CD14-positive monocyte (primary cell): Measurements from ENCODE around the gene RCBTB1.

- CAGE, long polyA plus RNA: no peak
Measured at GRCh38 chr13:48232467-48232885, 530 bp upstream of the ITM2B start.

DNA sequence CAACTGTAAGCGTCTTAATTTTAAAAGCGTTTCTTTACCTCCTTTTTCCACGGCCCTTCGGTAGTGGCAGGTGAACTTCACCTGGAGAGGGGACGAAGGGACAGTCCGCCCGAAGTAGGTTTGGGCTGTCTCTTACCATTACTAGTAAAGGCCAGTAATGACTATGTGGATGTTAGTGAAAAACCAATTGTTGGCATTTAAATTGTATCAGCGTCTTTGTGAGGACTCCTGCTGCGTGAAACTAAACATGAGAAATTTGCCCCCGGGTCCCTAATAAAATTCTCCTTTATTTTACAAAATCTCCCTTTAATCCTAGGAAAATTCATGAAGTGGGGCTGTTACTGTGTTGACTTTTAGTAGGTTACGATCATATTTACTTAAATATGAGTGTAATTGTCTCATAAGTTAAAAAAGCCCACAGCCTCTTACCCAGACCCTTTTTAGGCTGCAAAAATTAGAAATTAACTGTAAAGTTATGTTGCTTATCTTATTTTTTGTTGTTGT lies 1.0 kb downstream of the ITM2B start:
- CAGE, long polyA plus RNA: no peak

GRCh38 chr13:48248882-48249429 lies 15.9 kb downstream of the ITM2B start:
- CAGE, long polyA plus RNA: no peak

GRCh38 chr13:48477548-48477761 lies 55.4 kb downstream of the RCBTB2 start:
- CAGE, long polyA plus RNA: no peak

DNA sequence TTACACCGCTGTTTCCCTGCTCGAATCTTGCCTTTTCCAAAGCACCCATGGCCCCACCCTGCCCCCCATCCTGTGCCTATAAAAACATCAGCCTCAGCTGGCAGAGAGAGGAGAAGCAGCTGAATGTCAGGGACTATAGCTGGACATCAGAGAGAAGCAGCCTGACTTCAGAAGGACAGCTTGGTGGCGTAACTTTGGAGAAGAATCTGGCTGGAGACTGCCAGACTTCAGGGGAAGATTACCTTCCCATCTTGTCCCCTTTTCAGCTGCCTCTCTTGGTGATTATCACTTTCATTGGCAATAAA lies 9.3 kb upstream of the RCBTB2 start:
- CAGE, long polyA plus RNA: no peak

GRCh38 chr13:48571511-48572088 lies 38.7 kb upstream of the RCBTB2 start:
- CAGE, long polyA plus RNA: no peak

DNA sequence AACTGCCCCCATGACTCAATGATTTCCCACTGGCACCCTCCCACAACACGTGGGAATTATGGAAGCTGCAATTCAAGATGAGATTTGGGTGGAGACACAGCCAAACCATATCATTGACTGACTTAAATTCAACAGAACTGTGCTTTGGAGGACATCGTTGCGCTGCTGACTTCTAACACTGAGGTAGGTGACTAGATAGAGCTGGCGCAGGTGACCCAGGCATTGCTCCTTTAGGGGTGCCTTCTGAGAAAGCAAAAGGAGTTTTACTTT lies 48.1 kb upstream of the RCBTB2 start:
- CAGE, long polyA plus RNA: no peak

DNA sequence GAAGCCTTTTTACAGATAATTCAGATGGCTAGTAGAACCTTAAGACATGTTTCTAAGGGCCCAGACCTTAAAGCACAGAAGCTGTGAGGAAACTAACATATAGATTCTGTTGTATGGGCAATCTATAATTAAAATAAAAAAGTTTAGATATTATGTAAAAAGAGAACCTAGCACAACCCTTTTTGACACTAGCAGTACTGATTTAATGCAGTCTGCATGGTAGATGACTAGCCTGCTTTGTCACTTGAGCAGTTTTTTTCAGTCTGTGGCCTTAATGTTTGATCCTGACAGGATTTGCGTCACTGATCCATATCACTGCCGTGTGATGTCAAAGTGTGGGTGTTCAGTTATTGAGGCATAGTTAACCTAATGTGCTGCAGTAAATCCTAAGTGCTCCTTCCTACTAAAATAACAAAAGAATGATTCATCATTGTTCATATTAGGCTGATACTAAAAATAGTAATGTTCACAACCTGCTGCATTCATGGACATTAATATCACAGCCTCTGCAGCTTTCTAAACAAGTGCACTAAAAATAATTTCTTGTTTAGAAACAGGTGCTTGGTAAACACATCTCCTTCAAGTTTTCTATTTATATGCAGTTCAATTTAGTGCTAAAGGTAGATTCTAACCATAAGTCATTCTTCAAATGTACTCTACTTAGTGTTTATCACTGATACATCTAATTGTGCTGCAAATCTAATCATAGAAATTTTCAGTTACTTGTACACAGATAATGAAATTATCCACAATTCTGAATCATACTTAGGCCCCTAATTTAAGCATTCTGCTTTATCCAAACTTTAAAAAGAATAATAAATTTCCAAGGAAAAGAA lies 121.9 kb upstream of the MLNR start:
- CAGE, long polyA plus RNA: no peak

DNA sequence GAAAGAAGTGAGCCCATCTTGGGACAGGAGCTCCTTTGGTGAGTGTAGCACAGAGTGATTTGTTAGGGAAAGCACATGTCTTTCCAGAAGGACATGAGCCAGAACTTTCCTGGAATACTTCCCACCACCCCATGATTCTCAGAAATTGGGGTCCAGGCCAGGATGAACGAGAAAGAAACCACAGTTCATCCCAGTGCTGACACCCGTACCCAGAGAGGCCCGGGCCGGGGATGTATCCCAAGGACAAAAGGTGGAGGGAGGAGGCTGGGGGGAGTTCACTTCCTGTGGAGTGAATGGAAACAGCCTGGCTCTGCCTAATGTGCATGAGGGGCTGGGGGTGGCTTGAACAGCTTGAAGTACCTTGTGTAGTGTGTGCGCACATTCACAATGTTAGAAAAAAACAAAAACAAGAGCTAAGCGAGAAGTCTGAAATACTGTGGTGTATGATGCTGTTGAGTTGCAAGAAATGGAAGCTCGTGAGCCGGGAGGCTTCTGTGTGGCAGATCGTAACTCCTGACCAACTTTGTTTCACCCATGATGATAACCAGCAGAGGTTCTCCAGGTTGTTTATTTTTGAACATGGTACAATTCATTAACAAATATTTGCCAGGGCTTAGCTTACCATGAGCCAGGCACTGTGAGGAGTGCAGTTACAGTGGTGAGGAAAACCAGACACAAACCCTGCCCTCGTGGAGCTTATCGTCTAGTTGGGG lies 47.6 kb downstream of the CDADC1 start:
- CAGE, long polyA plus RNA: no peak

GRCh38 chr13:49304900-49305620 lies 57.3 kb downstream of the CDADC1 start:
- CAGE, long polyA plus RNA: no peak

DNA sequence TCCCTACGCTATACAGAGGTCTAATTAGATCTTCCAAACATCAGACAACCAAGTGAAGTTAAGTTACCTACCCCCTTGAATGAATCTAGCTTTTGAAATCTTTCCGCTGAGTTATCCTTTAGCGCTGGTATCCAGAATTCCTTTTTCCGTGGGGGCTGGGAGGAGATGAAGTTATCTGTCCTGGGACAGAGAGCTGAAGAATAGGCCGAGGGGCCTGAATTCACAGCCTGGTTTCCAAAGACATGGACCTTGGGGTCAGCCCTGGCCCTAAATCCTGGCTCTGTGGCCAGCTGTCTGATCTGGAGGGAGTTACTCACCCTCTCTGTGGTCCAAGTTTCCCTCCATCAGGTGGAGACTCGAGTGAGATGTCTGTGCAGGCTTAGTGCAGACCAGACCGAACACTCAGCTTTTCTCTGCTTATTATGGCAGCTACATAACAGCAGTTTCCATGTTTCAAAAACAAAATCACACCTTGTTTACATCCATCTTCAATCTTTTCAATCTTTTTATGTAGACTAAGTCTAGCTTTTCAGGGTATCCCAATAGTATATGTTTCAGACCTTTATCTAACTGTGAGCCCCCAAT lies 59.6 kb downstream of the CDADC1 start:
- CAGE, long polyA plus RNA: no peak

DNA sequence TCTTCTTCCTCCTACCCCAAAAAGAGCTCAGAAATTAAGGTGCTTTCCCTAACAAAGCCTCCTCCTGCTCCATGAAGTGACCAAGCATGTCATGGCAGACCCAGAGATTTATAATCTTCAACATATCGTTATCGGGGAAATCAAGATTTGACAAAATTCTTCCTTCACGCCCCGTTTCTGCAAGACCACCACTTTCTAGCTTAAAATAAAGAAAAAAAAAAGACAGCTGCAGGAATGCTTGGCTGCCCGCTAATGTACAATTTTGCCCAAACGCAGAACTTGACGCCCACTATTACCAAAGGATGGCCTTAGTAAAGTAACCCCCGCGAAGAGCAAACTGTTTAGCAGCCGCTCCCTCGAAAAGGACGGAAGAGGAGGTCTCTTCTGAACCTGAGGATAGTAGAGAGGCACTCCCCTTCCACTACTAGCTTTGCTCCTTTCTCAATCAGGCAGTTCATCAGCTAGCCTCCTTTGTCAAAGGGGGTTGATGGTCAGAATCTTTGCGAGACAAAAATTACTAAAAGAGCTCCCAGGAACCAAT lies 665 bp downstream of the CAB39L start:
- CAGE, long polyA plus RNA: no peak

GRCh38 chr13:49585350-49586573 lies at the start of gene RCBTB1:
TSS of gene RCBTB1 (minus strand) at chr13:49585558.
- CAGE, long polyA plus RNA: start-site peak on the minus strand at chr13:49585532-49585587, 144 and 58 reads in 2 replicates

DNA sequence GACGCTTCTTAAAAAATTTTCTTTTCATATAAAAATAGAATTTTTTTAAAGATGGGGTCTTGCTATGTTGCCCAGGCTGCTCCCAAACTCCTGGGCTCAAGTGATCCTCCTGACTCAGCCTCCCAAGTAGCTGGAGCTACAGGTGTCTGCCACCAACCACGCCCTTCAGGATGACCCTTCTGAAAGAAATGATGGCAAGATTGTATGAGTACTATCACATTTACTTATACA lies 6.2 kb upstream of the EBPL start:
- CAGE, long polyA plus RNA: no peak

- CAGE, long polyA plus RNA: no peak
Measured at GRCh38 chr13:49764587-49765374, 27.7 kb downstream of the KPNA3 start.

DNA sequence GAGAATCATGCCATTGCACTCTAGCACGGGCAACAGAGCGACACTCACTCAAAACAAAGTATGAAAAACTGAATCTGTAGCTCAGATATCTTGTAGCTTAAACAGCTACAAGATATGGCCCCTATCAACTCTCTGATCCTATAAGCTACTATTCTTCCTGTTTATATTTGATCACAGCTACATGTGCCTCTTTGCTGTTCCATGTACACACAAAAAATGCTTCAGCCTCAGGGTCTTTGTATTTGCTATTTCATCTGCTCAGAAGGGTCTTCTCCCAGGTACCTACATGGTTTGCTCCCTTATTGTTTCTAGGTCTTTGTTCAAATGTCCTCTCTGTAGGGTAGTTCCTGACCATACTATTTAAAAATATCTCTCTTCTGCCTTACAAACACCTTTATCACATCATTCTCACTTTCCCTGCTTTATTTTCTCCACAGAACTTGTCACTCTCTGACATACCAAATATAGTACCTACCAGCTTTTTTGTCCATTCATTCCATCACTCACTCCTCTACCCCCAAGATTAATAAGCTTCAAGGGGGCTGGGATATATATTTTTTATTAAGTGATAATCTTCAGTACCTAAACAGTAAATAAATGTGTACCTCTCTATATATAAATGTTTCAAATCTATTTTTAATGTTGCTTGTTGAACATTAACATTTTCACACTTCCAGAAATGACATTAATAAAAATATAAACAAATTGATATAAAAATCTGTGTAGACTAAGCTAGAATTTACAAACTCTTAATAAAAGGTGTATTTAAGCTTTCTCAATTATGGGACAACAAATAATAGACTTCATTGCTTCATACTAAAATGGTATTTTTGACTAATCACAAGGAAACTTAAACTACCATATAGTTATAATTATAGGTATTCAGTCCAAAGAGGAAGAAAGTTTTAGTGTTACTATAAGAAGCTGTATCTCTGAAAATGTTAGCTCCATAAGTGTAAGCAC lies 27.9 kb downstream of the KCNRG start:
- CAGE, long polyA plus RNA: no peak

DNA sequence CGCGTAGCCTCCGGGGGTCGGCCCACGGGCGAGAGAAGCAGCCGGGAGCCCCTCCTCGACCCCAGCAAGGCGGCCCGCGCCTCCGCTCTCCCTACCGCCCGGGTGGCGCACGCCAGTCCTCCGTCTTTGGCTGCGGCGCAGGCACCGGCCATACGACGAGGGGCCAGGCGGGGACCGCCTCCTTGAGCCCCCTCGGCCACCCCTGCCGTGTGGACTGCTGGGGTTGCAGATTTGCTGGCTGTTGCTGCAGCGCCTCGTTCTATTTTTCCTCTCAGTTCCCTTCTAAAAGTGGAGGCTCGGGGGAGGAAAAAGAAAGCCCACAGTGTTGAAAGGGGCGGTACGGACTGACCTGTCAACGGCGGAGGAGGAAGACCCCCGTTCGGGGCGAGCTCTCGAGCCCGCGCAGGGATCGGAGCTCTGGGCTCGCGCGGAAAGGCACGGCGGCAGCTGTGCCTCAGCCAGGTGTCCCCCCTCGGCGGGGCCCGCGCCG lies 109.8 kb downstream of the KCNRG start:
- CAGE, long polyA plus RNA: no peak

DNA sequence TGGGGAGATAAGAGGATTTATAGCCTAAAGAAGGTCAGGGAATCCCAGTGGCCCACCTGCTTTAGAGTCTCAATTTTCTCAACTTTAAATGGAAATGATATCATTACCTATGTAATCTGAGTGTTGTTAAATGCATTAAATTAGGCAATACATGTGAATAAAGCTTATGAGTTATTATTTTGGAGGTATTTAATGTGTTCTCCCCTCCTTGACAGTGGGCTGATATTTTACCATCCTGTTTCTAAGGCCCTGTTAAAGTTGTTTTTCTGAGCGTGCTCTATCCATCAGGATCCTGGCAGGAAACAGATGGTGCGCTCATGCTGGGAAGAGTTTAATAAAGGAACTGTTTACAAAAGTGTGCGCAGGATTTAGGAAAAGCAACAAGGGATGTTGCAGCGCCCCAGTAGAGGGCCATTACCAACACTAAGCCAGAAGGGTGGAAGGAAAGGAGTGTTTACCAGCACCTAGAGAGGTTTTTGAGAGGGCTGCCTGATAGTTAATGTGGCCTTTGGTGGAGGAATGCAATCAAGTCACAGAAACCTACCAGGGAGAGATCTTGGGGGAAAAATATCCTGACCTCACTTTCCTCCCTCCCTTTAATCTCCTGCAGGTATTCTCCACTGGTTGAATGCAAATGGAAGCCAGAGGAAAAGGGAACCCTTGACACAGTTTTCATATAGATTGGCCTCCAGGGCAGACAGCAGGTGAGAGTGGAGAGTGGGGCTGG lies 374.5 kb downstream of the KCNRG start:
- CAGE, long polyA plus RNA: no peak

- CAGE, long polyA plus RNA: no peak
Measured at GRCh38 chr13:50684324-50684786, 159.1 kb downstream of the DLEU7 start.

- CAGE, long polyA plus RNA: no peak
Measured at GRCh38 chr13:51043311-51043738, 67.7 kb downstream of the C13orf42 start.